Ovary (tissue), 7 donors: ENCODE measurements around a stretch of chr7.

- PRO-cap, 7 experiments = no peak in any of the 7 experiments
- RAMPAGE, long total RNA, 2 experiments = no peak in any of the 2 experiments
These were observed 6.1 kb upstream of the PIK3CG start for GRCh38 chr7:106858850-106859609.

GRCh38 chr7:107079423-107080076 lies 35.0 kb downstream of the PRKAR2B start:
- PRO-cap, 7 experiments = no peak in any of the 7 experiments
- RAMPAGE, long total RNA, 2 experiments = no peak in any of the 2 experiments

GRCh38 chr7:107174158-107174851 lies 5.5 kb downstream of the HBP1 start:
- PRO-cap, 7 experiments = no peak in any of the 7 experiments
- RAMPAGE, long total RNA, 2 experiments = no peak in any of the 2 experiments

DNA sequence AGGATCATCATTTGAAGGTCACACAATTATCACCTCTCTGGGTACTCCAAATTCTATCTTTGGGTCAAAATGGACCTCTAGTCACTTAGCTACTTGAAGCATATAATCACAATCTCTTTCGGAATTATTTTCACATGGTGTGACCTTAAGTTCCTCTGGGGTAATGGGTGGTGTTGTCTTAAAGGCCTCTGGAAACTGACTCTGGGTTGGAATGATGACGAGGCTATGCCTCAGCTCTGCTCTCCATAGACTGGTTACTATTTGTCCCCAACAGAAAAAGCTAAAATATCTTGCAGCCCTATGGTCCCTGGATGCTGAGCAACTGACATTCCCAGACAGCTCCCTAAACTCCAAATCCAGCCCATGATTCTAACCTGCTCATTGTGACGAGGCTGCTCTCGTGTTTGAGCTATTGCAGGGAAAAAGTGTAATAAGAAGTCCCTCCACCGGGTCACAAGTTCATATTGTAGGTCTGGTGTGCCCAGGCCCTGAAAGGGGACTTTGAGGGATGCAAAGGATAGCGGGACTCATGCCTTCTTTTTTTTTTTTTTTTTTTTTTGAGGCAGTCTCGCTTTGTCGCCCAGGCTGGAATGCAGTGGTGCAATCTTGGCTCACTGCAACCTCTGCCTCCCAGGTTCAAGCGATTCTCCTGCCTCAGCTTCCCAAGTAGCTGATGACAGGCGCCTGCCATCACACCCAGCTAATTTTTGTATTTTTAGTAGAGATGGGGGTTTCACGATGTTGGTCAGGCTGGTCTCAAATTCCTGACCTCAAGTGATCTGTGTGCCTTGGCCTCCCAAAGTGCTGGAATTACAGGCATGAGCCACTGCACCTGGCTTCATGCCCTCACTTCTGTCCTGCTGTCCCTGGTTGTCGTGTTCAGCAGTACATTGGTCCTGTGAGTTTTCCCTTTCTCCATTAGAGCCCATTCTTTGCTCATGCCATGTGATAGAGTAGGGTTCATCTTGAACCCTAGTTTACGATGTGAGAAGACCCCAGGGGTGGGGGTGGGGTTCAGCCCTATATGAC lies 51.8 kb downstream of the HBP1 start:
- PRO-cap, 7 experiments = no peak in any of the 7 experiments
- RAMPAGE, long total RNA, 2 experiments = no peak in any of the 2 experiments

GRCh38 chr7:107332853-107333188 lies 137.0 kb upstream of the GPR22 start:
- PRO-cap, 7 experiments = no peak in any of the 7 experiments
- RAMPAGE, long total RNA, 2 experiments = no peak in any of the 2 experiments

GRCh38 chr7:107438810-107439543 lies 30.9 kb upstream of the GPR22 start:
- PRO-cap, 7 experiments = no peak in any of the 7 experiments
- RAMPAGE, long total RNA, 2 experiments = no peak in any of the 2 experiments

- PRO-cap, 7 experiments = no peak in any of the 7 experiments
- RAMPAGE, long total RNA, 2 experiments = no peak in any of the 2 experiments
These were observed 6.0 kb downstream of the GPR22 start for GRCh38 chr7:107475894-107476196.

GRCh38 chr7:107561150-107561428 lies 2.6 kb downstream of the COG5 start:
- PRO-cap, 7 experiments = no peak in any of the 7 experiments
- RAMPAGE, long total RNA, 2 experiments = no peak in any of the 2 experiments

GRCh38 chr7:107591243-107592114 lies 11.4 kb downstream of the BCAP29 start:
- PRO-cap, 7 experiments = no peak in any of the 7 experiments
- RAMPAGE, long total RNA, 2 experiments = no peak in any of the 2 experiments

DNA sequence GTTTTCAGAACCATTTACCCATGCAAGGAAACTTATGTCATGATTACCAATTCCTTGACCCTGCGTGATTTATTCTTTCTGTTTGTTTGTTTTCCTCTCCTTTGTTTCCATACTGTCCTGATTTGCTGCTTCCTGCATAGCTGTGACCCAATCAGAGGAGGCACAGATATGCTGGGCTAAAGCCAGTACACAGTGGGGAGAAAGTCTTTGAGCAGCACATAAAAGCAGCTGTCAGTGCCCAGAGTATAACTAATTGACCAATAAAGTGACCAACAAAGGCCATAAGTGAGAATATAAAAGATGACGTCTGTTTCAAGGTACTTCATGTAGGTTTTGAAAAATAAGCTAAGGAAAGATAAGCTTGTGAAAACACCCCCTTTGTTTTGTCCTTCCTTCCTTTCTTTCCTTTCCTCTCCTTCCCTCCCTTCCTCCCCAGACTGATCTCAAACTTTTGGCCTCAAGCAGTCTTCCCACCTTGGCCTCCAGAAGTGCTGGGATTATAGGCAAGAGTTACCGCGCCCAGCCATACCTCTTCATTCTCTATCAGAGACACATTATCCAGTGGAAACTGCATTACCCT lies 16.9 kb downstream of the BCAP29 start:
- PRO-cap, 7 experiments = no peak in any of the 7 experiments
- RAMPAGE, long total RNA, 2 experiments = no peak in any of the 2 experiments

DNA sequence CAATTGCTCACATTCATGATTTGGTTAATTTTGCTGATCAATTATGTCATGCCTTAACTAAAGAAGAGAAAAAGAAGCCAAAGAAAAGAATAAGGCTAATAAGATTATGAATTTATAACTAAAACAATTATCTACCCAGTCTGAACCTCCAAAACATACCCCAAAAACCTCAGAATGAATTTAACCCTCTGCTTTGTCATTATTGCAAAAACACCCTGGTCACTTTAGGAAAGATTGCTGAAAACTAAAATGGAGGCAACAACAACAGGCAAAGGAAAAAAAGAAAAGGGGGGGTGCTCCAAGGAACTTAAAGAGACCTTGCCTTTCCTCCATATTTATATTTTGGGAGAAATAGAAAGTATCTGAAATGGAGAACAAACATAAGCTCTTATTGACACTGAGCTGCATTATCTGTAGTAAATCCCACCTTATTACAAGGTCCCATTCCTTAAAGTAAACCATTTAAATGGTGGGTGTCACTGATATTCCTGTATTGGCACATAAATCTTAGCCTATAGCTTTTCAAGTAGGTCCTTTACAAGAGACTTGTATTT lies 19.8 kb upstream of the SLC26A4 start:
- PRO-cap, 7 experiments = peak in 7 of 7 experiments; most common plus-strand start position 269 of the sequence (in 7)
- RAMPAGE, long total RNA, 2 experiments = no peak in any of the 2 experiments

DNA sequence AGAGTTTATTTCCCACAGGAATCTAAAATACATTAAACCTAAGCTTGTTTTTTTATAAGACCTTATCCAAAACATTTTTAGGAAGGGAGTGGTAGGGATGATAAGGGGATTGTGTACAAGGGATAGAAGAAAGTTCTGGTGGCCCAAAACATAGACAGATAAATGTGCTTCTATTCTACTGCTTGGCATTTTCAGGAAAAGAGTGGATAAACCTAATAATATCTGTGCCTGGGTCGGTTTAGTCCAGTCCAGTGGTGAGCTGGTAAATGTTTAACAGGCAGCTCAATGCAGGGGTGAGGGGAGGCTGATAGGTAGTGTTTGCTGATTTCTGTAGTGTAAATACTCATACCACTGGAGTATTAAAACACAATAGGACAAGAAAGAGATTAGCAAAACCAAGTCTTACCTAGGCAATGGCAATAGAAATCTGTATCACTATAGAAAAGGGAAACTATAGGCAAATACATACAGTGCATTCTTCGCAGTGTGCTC lies 35.4 kb downstream of the LAMB4 start:
- PRO-cap, 7 experiments = no peak in any of the 7 experiments
- RAMPAGE, long total RNA, 2 experiments = no peak in any of the 2 experiments

GRCh38 chr7:108245957-108246834 lies 116.0 kb upstream of the LAMB4 start:
- PRO-cap, 7 experiments = no peak in any of the 7 experiments
- RAMPAGE, long total RNA, 2 experiments = no peak in any of the 2 experiments

DNA sequence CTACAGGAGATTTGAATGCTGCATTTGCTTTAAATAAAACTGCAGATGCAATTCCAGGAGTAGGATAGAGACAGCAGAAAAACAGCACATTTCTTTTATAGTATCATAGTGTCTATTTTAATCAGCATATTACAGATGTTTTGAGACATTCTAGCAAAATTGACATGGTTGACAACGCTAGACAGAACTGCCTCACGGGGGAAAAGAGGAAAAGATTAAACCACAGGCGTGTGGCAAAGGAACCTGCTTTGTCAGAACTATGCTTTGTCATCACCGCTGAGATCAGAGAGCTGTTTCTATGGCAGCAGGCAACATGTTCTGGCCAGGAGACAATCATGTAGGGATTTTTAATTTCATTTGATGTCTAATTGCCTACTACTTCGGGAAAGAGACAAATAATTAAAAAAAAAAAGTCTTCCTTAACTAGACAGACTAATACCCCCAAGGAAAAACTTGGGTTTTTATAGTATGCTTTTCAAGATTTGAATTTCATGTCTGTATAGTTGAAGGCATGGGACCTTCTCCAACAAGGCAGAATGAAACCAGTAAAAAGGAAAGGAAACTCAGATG lies 40.0 kb downstream of the NRCAM start:
- PRO-cap, 7 experiments = no peak in any of the 7 experiments
- RAMPAGE, long total RNA, 2 experiments = no peak in any of the 2 experiments

DNA sequence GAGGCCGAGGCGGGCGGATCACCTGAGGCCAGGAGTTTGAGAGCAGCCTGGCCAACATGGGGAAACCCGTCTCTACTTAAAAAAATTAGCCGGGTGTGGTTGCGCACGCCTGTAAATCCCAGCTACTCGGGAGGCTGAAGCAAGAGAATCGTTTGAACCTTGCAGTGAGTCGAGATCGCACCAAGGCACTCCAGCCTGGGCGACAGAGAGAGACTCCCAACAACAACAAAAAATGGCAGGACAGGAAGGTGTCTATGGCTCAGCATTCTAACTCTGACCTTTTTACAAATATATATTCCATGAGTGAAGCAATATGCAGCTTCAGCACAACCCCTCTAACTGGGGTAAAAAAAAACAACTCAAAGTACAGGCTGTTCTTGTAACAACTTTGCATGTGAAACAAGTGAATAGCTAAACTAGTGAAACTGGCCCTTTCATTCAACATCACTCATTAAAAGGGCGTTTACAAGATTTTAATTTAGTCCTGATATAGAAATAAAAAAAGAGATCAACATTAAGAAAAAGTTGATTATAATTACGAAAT lies 1.3 kb downstream of the PNPLA8 start:
- PRO-cap, 7 experiments = no peak in any of the 7 experiments
- RAMPAGE, long total RNA, 2 experiments = no peak in any of the 2 experiments

GRCh38 chr7:110686322-110687344 lies 404.3 kb upstream of the LRRN3 start:
- PRO-cap, 7 experiments = no peak in any of the 7 experiments
- RAMPAGE, long total RNA, 2 experiments = no peak in any of the 2 experiments

GRCh38 chr7:110872476-110872826 lies 218.5 kb upstream of the LRRN3 start:
- PRO-cap, 7 experiments = no peak in any of the 7 experiments
- RAMPAGE, long total RNA, 2 experiments = no peak in any of the 2 experiments

DNA sequence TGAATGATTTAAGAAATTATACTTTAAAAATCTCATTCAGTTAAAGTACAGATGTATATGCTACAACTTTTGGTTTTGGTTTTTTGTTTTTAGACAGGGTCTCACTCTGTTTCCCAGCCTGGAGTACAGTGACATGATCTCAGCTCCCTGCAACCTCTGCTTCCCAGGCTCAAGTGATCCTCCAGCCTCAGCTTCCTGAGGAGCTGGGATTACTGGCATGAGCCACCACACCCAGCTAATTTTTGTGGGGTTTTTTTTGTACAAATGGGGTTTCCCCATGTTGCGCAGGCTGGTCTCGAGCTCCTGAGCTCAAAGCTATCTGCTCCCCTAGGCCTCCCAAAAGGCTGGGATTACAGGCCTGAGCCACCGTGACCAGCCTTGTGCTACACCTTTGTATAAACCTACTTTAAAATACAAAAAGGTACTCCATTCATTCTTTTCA lies 46.8 kb downstream of the LRRN3 start:
- PRO-cap, 7 experiments = no peak in any of the 7 experiments
- RAMPAGE, long total RNA, 2 experiments = no peak in any of the 2 experiments

DNA sequence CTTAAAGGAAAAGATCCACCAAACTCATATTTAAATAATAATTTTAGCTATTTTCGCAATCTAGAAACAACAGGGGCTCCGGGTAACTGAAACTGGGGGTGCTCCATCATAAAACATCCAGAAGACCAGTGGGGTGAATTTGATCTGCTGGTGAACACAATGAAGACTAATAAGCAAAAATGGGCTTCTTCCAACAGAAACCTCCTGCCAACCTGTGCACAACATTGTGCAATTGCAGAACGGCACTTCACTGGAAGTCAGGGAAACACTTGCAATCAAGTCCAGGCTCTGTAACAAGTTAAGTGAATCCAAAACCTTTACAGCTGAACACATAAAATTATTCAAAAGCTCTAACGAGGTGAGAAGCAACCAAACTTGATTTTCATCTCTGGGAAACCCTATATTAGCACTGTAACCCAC lies 22.1 kb downstream of the IMMP2L start:
- PRO-cap, 7 experiments = no peak in any of the 7 experiments
- RAMPAGE, long total RNA, 2 experiments = no peak in any of the 2 experiments

- PRO-cap, 7 experiments = no peak in any of the 7 experiments
- RAMPAGE, long total RNA, 2 experiments = no peak in any of the 2 experiments
These were observed 255.8 kb upstream of the IMMP2L start for GRCh38 chr7:111817951-111818536.